Tibial artery (tissue), 1 donor: ENCODE measurements around a stretch of chr6.

DNA sequence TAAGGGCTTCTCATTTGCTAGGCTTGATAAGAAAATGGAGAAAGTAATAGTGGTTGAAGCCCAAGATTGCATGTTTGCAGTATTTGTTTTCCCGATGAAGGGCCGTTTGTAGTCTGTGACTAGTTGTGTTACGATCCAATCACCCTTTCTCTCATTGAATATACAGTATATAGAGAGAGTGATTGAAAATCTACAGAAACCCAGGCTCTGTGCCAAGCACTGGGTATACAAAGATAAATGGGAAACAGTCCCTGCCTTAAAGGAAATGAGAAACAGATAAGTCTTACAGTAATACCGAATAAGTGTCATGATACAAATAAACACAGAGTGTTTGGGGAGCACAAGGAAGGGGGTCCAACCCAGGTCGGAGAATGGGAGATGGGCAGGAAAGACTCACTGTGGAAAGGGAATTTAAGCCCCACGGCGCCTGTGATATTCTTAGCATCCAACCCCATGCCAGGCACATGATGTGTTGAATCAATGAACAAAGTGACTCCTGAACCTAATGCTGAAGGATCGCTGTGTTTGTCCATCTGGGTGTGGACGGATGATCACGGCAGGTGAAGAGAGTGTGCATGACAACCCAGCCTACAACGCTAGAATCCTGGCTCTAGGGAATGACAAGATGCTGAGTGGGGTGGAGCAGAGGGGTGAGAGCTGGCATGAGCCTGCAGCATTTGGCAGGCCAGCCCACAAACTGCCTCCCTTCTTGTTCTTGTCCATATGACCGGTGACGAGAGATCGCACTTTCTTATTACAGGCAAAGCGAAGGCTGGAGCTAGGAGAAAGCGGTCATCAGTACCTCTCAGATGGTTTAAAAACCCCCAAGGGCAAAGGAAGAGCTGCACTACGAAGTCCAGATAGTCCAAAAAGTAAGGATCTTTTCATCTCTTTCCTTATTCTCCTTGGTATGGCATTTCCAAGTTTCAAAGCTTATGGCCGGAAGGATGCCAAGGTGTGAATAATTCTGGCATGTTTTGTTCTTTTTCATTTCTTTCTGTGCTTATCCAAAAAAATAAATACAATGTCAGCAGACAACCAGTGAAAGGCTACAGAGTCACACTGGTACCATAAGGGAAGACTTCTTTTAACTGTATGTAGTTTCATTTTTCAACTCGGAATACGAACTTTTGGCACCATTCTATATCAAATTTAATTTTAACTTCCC lies 54.8 kb upstream of the CDKAL1 start:
- PRO-cap = no peak

GRCh38 chr6:20491036-20492409 lies 42.7 kb upstream of the CDKAL1 start:
- PRO-cap = no peak

- PRO-cap = no peak
Measured at GRCh38 chr6:20600823-20601930, 66.9 kb downstream of the CDKAL1 start.

- PRO-cap = no peak
Measured at GRCh38 chr6:20875880-20876606, 341.8 kb downstream of the CDKAL1 start.

GRCh38 chr6:21523679-21524184 lies 69.8 kb upstream of the SOX4 start:
- PRO-cap = no peak

DNA sequence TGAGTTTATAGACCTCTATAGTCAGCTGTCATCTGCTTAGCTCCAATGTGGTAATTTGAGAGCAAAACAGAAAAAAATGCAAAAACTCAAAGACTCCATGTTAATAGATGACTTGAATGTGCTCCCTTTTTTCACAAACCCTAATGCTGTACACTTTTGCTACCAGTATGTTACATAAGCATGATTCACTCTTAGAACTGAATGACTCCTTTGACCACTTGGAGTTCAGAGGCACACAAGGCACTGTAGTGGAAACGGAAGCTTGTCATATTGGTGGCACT lies 55.2 kb upstream of the SOX4 start:
- PRO-cap = no peak

- PRO-cap = no peak
Measured at GRCh38 chr6:21588013-21588840, 5.3 kb upstream of the SOX4 start.

DNA sequence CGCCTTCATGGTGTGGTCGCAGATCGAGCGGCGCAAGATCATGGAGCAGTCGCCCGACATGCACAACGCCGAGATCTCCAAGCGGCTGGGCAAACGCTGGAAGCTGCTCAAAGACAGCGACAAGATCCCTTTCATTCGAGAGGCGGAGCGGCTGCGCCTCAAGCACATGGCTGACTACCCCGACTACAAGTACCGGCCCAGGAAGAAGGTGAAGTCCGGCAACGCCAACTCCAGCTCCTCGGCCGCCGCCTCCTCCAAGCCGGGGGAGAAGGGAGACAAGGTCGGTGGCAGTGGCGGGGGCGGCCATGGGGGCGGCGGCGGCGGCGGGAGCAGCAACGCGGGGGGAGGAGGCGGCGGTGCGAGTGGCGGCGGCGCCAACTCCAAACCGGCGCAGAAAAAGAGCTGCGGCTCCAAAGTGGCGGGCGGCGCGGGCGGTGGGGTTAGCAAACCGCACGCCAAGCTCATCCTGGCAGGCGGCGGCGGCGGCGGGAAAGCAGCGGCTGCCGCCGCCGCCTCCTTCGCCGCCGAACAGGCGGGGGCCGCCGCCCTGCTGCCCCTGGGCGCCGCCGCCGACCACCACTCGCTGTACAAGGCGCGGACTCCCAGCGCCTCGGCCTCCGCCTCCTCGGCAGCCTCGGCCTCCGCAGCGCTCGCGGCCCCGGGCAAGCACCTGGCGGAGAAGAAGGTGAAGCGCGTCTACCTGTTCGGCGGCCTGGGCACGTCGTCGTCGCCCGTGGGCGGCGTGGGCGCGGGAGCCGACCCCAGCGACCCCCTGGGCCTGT lies 1.4 kb downstream of the SOX4 start:
- PRO-cap = bidirectional peak, plus-strand start at position 134 of the sequence, minus-strand start outside the sequence; unidirectional peak, plus-strand start at position 413 of the sequence; unidirectional peak, plus-strand start at position 467 of the sequence

- PRO-cap = no peak
Measured at GRCh38 chr6:21769292-21770017, 175.9 kb downstream of the SOX4 start.

- PRO-cap = no peak
Measured at GRCh38 chr6:21887239-21888127, 293.9 kb downstream of the SOX4 start.

DNA sequence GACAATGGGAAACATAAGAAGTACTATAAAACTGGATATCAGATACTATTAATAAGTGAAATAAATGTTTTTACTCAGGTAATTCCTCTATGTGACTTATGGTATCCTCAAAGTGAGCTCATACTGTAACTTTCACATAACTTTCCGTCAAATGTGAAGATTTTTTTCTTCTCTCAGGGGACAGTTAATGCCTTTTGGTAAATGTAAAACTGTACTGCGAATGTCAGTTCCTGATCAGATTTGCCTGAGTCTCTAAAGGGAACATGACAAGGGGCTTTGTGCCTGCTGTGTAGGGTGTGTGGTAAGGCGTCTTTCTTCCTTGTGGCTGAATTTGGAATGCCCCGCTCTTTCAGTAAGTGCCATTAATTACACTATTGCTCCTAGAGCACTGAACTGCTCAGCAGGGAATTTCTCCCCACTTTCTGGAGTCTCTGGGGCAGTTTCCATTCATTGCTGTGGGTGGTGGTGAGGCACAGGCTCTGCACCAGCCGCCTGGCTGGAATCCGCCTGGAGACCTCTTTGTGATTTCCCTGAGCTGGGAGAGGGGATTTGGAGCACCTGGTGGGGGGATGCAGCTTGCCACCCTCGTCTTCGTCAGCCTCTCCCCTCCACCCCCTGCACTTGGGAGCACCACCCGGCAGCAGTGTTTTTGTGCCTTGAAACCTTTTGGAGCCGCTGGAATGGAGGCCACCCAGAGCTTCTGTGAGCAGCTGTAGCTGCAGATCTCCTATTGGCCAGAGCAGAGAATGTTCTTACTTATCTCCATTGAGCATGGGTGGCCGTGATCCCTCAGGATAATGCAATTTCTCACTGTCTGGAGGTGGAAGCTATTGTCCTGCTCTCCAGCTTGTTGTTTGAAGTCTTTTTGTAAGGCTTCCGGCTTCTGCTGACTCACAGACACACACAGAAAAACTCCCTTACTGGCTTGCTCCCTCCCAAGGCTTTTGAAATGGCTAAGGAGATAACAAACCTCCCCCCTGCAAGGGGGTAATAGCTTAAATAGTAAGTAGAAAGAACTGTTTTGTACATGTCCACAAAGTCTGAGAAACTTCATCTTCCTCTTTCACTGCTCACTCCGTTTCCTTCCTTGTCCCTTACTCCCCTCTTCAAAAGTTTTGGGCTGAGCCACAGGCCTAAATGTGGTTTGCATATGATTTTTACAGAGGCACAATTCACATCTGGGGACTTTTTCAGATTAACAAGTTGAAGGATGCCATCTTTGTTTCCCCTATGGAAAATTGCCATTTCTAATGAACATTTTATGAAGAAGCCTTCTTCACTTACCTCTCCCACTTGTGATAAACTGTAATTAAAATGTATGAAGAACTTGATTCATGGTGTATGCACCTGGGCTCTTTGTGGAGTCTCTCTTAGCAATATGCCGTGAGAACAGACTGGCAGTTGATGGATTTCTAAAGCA lies 271.3 kb downstream of the PRL start:
- PRO-cap = no peak

DNA sequence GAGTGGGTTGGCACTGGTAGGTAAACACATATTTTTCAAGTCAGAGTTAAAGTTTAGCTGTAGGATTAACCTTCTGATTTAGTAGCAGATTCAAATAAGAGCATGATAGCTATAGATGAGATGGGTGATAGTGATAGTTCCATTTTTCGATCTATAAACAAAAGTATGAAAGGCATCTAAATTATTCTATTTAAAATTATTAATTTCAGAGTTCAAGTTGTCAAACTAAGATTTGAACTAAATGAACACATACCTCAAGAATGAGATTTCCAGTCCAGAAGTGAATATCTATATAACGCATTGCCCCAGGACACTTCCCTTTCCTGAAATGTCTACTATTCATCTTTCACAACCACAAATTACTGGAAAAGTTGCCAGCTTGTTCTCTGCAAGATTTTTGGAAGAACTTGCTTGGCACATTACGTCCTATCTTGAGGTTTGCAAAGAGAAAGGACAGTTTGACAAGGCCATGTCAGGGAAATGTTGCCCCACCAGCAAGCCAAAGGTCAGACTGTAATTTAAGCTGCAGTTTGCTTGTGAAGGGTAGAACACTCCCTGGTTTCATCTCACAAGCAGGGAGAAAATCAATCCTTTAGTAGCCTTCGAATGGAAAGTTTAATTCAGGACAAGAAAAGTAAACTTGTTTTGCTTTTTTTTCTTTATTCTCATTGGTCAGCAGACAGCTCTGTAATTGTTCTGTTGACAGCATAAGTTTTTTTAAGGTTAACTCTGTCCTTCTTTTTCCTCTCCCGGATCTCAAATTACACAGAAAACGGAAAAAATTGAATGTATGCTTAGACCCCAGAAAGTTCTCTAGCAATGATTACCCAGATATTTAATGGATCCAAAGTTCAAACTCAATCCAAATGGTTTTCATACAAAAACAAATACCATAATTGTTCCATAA lies 541.9 kb upstream of the NRSN1 start:
- PRO-cap = no peak

GRCh38 chr6:24497958-24498537 lies 3.3 kb downstream of the ALDH5A1 start:
- PRO-cap = no peak

DNA sequence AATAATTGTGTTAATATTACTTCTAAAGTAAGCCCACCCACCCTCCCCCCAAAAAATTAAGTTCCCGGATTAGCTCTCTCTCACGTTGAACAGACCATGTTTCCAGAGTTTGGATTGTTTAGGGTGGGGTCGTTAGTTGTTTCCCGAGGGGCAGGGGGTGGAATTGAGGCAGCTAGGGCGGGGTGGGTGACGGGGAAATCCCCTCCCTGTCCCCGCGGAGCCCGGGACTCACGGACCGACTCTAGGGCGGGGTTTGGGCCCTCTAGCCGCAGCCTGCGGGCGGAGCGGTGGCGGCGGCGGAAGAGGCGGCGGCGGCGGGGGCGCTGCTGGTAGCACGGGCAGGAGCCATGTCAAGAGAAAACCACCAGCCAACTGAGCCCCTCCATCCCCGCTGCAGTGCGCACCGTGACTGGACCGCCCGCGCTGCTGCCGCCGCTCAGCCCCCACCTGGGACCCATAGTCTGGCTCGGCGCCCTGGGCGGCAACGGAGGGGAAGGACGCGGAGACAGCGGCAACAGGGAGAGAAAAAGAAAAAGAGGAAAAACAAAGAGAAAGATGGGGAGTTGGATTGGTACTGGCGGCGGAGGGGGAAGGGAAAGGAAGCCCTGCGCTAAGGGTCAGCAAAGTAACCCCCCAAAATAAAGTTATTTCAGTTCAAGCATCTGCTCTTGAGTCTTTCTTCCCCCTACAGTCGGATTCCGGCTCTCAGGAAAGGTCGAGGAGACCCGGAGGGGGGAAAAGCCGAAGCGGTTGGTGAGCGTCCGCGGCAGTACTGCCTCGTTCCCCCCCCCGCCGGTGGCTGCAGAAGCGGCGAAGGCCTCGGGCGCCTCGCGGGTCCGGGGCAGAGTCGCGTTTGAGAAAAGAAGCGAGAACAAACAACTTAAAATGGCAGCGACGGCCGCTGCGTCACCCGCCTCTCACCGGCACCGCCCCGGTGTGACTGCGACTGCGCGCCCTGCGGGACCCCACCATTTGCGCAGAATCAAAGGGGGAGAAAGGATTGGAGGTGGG lies 1.3 kb upstream of the C6orf62 start:
- PRO-cap = bidirectional peak, plus-strand start at position 271 of the sequence, minus-strand start at position 234 of the sequence; bidirectional peak, plus-strand start at position 459 of the sequence, minus-strand start at position 411 of the sequence; unidirectional peak, minus-strand start at position 855 of the sequence

GRCh38 chr6:24743224-24743932 lies 24.4 kb upstream of the C6orf62 start:
- PRO-cap = no peak

DNA sequence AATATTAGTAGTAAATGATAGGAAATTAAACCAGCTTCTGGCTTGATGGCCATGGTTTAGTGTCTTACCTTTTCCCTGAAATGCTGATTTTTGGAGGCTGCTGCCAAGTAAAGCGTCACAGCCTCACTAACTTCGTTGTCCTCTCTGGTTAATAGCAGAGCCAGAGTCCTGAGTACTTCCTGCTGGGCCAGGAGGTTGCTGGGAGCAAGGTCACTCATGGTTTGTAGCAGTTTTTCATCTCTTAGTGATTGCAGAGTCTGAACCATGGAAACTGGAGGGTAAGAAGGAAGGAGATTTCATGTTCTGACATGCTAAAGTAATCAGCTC lies 26.4 kb upstream of the ARMH2 start:
- PRO-cap = no peak

DNA sequence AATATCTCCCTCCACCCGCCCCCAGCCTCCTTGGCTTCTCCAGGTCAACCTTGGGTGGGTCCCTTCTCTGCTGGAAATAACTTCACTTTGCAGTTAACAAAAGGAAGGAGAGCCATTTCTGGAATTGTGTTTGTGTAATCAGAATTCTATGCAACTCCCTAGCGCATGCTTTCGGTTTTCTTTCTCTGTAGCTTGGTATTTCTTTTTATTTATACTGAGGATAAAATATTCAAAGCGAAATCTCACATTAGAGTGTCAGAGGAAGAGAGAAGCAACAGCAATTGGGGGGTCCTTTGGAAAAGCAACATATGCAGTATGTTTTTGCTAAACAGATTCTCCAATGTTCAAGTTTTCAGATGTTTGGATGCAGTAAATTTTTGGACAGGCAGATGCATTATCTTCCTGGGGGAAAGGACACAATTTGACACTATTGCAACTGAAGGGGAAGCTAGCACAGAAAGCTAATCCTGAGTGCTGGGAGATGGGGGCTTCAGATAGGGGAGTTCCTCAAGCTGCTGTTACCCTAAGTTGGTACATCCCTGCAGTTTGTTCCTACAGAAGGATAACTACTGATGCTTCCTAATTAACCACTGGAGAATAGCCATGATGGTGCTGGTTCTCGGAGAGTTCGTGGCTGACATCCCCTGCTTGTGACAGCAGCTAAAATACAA lies 26.9 kb downstream of the RIPOR2 start:
- PRO-cap = no peak

DNA sequence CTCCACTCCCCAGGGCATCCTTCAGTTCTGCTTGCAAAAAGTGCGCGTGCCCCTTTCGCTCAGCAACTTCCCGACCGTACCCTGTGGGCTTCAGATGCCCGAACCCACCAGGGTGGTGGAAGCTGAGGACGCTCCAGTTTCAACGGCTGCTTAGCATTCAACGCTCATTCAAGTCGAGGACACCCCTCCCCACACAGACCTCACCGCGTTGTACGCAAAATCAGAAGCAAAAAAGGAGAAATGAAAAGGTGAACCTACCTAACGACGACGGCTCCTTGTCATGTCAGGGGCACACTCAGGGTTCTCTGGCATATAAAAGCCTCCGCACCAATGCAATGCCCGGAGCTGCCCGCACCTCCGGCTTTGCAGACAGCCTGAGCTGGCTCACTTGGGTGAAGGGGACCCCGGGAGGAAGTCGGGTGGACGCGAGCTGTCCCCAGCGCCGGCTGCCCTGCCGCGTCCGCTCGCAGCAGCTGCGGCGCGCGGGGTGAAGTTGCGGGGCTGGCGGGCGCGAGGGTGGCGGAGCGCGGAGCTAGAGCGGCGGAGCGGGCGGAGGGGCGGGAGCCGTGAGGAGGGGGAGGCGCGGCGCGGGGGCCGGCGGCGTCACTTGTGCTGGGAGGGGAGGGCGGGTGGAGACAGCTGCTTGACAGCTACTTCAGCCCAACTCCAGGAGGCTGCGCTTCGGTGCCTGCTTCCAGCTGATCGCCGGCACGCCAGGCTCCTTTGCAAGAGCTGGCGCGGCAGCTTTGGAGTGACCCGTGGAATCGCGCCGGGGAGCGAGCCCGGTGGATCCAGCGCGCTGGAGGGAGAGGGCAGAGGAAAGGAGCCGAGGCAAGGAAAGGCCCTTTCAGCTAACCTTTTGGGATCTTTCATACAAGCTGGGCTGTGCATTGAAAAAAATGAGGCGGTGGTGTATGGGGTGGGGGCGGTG lies 24.9 kb downstream of the RIPOR2 start:
- PRO-cap = unidirectional peak, plus-strand start at position 387 of the sequence; bidirectional peak, plus-strand start at position 750 of the sequence, minus-strand start at position 489 of the sequence

- PRO-cap = no peak
Measured at GRCh38 chr6:24930459-24930723, 5.4 kb downstream of the RIPOR2 start.

DNA sequence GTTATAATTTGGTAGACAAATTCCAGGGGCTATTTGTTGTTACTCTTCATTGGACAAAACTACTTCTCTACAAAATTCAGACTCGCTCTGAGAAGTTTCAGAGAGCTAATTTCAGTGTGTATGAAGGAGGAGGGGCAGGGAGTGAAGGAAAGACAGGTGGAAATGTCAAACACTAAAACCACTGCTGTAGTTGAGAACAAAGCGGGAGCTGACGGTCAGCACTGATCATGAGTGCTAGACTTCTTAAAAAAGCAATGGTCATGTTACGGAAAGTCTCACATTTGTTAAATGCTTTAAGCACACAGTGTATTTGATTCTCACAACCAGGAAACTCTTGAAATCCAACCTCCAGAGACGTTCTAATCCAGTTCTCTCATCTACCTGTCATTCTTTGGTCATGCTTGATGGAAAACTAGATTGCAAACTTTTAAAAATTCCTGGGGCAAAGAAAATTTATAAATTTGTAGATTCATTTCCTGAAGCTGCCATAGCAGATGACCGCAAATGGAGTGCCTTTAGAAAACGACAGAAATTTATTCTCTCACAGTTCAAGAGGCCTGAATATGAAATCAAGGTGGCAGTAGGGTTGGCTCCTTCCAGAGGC lies 100.7 kb upstream of the CARMIL1 start:
- PRO-cap = no peak